ENCODE results near the gene SNCAIP.

DNA sequence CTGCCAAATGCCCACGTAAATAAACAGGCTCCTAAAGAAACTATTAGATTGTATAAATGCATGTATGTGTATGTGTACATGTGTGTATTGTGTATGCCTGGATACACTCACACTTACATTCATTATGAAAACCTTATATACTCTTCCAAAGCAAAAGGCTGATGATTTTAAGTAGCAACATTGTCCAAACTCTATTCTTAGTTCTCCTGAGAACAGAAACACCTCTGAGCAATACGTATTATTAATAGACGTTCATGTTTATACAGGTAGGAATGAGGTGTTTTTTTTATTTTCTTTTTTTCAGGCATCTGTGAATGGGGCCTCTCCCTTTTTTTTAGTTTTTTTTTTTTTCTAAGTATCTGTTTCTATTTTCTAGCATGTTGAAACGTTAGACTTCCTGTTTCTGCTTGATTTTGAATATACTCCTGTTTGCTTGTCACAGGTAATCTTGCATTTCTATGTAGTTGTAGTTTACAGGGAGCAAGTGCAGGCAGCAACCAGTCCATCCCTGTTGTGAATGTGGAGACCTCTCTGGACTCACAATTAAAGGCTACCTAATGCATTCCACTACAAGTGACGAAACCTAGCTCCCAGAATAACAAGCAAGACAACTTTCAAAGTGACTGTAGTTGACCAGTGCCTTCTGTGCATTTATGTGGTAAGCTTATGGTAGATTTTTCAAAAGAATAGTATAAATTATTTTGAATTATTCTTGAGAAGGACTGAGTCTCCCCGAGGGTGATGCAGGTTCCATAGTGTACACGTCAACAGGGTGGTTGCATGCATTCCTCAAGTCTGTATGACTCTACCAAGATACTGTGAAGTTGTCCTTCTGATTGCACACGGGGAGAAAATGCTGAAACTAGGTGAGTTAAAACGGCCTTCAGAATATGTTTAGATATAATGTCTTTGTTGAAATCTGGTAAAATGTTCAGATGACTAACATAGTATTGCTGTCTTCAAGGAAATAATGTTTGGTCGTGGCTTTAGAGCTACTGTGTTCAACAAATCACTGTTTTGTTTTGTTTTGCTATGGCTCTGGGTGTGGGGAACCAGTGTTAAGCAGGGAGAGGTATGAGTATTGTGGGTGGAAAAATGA is 22.7 kb upstream of the TNFAIP8 start:
- PRO-cap: no peak
- RAMPAGE, long total RNA: no peak

- PRO-cap: no peak
- RAMPAGE, long total RNA: no peak
Measured at GRCh38 chr5:119343644-119344894, 11.8 kb upstream of the TNFAIP8 start.

GRCh38 chr5:119435420-119435831 is 16.9 kb upstream of the HSD17B4 start:
- PRO-cap: no peak
- RAMPAGE, long total RNA: no peak

GRCh38 chr5:122154597-122155353 is 5.2 kb upstream of the ENSG00000250803 start:
- PRO-cap: no peak
- RAMPAGE, long total RNA: no peak

DNA sequence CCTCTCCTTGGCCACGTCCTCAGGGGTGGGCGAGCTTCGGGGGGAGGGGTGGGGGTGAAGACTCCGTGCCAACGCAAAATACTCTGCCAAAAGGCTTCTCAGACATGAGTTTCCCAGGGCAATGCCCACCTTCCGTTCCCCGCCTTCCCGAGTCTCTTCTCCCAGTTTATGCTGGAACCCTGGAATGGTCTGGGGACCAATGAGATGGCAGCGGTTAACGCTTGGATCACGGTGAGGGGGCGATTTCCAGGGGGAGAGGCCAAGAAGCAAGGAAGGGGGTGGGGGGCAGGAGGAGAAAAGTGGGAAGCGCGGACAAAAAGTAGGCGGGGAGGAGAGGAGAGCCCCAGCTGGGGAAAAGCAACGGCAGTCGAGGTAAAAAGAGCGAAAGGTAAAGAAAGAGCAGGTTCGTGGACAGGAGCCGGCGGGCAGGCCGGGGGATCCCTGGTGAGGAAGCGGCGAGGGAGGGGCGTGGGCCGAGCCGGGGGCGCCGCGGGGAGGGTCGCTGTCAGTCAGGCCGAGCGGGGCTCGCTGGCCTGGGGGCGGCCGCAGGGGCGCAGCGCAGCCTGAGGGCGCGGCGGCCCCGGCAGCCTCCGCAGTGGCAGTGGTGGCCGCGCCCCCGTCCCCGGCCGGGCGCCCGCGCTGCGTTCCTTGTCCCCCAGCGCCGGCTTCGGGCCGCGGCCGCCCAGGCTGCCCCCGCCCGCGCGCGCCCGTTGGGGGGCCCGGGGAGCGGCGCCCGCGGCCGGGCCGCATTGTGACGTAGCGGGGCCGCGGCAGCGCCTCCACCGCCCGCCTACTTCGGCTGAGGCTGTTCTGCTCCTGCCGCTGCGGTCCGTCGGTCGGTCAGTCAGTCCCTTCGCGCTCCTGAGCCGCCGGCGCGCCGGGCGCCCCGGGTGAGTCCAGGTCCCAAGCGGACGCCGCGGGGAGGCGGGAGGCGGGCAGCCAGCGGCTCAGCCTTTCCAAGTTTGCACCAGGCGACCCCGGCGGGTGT is at the start of gene SNCAIP:
Gene SNCAIP, plus strand, starts transcription at position 843 of the 988 bp plus-strand sequence.
- PRO-cap: bidirectional peak, plus-strand start at position 366 of the sequence, minus-strand start at position 170 of the sequence; bidirectional peak, plus-strand start at position 843 of the sequence, minus-strand start at position 818 of the sequence
- RAMPAGE, long total RNA: no peak

DNA sequence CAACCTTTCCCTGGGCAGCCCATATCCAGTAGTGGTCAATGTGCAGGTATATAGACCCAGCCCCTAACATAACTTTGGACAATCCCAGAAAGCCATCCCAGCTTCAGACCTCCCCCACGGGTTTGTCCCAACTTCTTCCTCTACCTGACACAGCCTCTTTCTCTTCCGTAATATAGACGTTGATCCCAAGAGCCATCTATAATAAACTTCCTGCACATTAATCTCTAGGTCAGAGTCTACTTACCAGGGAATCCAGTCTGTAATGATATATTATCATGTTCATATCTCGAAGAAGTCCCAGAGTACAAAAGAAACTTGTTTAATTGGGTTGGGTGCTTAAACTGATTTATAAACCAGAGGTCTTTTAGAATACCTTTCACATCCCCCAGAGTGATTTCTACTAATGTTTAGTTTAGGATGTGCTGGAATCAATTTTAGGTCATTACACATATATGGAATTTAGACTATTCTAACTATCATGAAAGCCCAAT is 157.5 kb downstream of the SNCAIP start:
- PRO-cap: no peak
- RAMPAGE, long total RNA: no peak

DNA sequence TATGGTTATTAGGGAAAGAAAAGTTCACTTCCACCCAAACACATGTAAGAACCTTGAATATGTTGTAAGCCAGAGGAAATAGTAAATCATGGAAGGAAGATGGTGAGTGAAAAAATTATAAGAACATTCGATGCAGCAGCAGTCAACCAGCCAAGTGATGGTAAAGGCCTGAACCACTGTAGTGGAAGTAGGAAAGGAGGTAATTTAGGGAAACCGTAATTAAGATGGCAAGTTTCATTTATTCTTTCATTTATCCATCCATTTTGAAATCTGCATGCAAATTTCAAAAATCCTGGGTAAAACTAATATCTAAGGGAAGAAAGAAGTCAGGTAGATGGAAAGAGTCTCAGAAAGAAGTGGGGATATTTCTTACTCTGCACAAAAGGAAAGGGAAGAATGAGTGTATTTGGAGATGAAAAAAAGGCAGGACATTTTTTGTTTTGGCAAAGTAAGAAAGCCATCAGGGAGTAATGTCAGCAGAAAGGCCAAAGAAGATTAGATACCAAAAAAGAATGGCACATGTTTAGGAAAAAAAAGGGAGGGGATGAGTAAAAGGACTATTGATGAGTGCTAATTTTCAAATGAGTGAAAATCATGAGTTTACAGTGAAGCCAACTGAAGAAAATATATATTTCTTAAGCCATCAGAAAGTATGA is 8.9 kb upstream of the SNX24 start:
- PRO-cap: no peak
- RAMPAGE, long total RNA: no peak

DNA sequence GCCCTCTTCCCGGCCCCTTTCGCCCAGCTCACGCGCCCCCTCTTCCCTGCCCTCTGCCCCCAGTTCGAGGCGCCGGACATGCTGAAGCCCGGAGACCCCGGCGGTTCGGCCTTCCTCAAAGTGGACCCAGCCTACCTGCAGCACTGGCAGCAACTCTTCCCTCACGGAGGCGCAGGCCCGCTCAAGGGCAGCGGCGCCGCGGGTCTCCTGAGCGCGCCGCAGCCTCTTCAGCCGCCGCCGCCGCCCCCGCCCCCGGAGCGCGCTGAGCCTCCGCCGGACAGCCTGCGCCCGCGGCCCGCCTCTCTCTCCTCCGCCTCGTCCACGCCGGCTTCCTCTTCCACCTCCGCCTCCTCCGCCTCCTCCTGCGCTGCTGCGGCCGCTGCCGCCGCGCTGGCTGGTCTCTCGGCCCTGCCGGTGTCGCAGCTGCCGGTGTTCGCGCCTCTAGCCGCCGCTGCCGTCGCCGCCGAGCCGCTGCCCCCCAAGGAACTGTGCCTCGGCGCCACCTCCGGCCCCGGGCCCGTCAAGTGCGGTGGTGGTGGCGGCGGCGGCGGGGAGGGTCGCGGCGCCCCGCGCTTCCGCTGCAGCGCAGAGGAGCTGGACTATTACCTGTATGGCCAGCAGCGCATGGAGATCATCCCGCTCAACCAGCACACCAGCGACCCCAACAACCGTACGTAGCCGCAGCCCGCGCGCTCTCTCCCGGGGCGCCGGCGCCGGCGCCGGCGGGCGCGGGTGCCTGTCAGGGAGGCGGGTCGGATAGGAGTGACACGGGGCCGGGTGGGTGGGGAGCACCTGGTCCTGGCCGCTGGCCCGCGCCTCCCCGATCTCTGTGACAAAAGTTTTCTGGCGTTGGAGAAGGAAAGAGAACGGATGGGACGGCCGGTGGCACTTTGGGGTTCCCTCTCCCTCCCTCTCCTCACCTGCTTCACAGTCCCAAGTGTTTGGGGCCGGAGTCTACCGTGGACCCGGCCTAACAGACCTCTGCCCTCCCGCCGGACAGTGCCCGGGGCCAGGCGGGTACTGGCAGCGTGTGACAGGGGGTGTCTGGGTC is 1.2 kb downstream of the PRDM6 start:
- PRO-cap: no peak
- RAMPAGE, long total RNA: no peak

DNA sequence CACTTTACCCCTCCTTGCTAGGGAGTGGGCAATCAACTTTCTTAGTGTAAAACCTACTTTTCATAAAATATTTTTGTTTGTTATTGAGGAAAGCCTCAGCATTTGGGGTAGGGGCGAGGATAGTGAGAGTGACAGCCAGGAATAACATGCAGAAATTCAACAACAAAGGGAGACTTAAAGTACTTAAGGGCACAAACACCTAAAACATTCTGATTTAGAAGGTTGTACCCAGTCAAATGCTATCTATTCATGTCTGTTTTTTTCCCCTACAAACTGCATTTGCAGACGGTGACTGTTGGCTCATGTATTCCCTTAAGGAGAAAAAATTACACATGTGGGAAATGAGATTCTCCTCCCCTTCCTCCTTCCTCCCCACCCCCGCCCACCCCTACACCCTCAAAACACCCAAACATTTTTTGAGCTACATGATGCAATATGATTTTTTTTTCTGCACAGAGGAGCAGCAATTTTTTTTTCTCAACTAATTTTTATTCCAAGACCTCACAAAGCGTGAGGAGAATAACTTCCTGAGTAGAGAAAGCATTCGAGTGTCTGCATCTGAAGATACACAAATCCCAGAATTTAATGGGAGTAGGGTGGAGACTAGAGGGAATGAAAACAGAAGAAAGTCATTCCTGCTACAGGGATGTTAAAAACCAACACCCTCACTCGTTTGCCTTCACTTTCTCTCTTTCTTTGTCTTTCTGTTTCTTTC is 118.0 kb downstream of the PRDM6 start:
- PRO-cap: no peak
- RAMPAGE, long total RNA: no peak

DNA sequence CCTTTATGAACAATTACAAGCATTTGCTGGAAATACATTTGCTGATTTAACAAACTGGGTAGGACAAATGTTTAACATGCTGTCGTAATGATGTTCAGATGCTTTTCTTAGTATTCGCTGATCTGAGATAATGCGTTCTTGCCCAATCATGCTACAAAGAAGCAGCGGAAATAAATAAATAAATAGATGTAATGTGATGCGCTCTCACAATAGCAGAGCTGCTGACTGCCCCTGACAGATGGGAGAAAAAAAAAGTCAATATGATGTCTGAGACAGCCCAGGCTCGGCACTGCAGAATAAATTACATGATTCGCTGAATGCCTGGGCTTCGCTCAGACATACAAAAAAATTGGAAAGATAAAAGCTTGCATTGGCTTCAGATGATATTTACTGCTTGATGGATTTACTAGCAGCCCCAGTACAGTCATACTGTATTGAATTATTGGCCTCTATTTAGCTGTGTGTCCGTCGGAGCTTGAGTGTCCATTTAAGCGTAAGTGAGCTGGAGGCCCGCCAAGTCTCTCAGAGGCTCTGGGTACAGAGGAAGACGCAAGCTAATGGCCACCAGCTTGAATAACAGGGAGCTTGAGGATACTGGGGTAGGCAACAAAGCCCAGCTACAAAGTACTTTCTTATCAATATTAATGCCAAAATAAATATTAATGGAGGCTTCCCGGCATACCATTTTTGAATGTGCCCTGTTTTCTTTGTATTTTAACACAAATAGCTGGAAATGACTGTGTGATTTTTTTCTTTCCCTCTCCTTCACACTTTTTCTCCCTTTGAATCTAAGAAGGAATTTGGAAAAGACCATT is 615.8 kb downstream of the CSNK1G3 start:
- PRO-cap: no peak
- RAMPAGE, long total RNA: no peak

GRCh38 chr5:124410598-124410954 is 335.9 kb downstream of the ZNF608 start:
- PRO-cap: no peak
- RAMPAGE, long total RNA: no peak

DNA sequence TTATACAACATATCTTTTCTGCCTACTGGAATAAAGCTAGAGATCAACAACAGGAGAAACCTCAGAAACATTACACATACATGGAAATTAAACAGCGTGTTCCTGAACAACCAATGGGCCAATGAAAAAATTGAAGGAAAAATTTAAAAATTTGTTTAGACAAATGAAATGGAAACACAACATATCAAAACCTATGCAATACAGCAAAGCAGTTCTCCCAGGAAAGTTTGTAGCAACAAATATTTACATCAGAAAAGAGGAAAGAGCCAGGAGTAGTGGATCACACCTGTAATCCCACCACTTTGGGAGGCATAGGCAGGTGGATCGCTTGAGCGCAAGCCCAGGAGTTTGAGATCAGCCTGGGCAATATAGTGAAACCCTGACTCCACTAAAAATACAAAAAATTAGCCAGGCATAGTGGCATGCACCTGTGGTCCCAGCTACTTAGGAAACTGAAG is 316.4 kb downstream of the ZNF608 start:
- PRO-cap: no peak
- RAMPAGE, long total RNA: no peak

DNA sequence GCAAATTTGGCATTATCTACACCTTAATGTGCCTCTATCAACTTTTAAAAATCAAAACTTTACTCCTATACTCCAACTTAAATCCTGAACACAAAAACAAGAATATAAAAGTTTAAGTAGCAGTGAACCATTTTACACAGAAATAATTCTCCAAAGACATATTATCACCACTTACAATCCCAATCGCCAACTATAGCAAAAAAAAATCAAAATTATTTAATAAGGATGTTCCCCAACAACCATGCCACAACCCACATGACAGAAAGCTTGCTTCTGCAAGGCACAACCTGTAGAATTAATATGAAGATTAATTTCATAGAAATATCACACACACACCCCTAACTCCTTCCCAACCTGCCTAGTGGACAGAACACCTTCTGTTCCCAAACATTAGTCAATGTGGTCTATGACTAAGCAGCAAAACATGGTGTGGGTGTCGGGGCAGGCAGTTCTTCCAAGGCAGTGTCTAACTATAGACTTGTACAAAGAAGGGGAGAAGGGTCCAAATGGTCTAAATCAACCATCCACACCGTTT is 3.7 kb downstream of the ZNF608 start:
- PRO-cap: no peak
- RAMPAGE, long total RNA: no peak

- PRO-cap: bidirectional peak, plus-strand start at chr5:125412932, minus-strand start at chr5:125412877; unidirectional peak, minus-strand start at chr5:125412930
- RAMPAGE, long total RNA: no peak
Measured at GRCh38 chr5:125412684-125413583, 666.5 kb upstream of the ZNF608 start.

GRCh38 chr5:125575914-125576749 is 829.7 kb upstream of the ZNF608 start:
- PRO-cap: no peak
- RAMPAGE, long total RNA: no peak

GRCh38 chr5:126355683-126356337 is 67.4 kb upstream of the GRAMD2B start:
- PRO-cap: no peak
- RAMPAGE, long total RNA: no peak

DNA sequence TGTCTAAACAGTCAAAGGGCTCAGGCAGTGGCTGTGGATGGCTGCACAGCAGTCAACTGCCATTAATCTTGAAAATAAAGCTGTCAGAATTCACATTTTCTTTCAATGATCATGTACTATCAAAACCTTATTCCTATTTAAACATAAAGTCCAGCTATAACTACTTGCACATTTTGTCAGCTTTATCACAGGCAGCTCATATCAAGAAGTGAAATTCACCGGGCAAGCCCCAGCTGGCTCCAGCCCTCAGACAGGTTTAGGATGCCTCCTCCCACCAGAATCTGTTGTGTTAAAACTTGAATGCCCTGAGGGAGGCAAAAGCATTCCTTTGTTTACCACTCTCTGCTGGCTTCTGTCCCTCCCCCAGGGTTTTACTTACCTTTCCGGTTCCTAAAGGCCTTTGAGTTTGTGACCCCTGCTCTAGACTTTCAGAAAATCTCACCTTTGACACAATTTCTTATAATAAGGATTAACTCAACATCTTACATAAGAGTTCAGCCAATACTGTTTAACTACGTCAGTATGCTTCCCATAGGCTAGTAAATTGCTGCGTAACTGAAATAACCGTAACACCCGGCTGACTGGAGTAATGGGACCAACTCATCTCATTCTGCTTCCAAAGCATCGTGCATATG is 54.8 kb upstream of the GRAMD2B start:
- PRO-cap: bidirectional peak, plus-strand start at position 357 of the sequence, minus-strand start at position 263 of the sequence
- RAMPAGE, long total RNA: no peak

GRCh38 chr5:126461734-126462176 is 38.5 kb downstream of the GRAMD2B start:
- PRO-cap: no peak
- RAMPAGE, long total RNA: no peak

- PRO-cap: no peak
- RAMPAGE, long total RNA: no peak
Measured at GRCh38 chr5:126462177-126462572, 39.0 kb downstream of the GRAMD2B start.

DNA sequence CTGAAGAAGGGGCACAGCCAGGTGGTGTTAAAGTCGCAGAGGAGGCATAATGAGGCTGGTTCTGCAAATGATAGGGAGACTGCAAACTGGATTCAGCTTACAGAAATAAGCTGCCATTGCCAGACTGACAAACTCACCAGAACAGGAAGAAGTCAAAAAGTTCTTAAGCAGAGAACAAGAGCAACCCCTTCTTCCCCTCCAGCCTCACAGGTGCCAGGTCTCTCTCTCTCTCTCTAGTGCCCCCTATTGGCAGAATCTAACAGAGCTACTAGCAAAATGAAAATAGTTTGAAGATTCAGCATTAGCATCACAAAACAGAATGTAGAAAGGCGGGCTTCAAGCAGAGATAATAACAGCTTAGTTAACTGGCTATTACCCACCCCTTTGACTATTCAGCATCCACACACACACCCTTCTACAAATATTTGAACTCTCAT is 76.7 kb downstream of the GRAMD2B start:
- PRO-cap: no peak
- RAMPAGE, long total RNA: no peak

Measured in GM23338 (cell line).